ENCODE measurements around a stretch of chr9.

DNA sequence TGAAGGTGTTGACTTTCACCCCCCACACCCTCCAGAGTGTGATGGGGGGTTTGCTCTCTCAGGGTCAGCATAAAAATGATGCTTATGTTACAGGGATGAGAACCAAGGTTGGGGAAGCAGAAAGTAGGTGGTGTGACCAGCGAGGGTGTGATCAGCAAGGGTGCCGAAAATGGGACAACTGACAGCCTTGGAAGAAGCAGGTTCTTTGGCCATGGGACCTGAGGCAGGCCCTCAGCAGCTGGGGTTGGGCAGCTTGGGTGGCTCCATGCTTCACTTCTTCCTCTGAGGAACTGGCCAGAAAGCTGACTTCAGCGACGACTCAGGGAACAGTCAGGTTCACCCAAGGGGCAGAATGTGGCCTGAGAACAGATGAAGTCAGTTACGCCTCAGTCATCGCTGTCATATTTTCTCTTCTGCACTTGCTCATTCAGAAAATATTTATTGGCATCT, 21.1 kb upstream of the NANS start:
- RRBS = no CpG with 5 or more reads among the region's 6 CpGs

- RRBS = no CpG with 5 or more reads among the region's 1 CpG
Observed at GRCh38 chr9:98037447-98037817, 19.1 kb upstream of the NANS start.

DNA sequence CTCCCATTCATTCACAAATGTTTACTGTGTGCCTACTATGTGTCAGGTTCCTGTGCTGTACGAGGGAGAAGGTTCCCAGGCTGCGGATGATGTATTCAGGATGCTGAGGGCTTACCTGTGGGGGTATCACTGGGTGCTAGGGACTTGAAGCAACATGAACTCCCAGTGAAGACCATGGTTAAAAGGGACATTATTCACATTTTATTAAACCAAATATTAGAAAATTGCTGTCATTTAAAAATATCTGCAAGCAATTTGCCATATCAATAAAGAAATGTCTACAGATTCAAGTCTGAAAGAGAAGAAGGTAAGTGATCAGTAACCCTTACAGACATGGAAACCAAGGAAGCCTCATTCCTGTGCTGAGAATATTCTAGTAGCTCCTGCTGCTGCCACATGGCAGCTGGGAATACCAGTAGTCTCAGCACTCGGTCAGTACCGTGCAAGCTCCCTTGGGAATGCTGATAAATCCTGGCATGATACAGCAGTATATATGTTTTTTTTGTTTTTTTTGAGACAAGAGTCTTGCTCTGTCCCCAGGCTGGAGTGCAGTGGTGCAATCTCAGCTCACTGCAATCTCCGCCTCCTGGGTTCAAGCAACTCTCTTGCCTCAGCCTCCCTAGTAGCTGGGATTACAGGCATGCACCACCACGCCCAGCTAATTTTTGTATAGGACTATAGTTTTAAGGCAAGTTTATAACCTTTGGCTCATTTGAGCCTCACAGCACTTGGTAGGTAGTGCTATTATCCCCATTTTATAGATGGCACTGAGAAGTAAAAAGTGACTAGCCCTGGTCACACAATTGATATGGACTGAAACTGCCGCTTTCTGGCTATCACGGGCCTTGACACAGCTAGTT, 27.9 kb downstream of the NANS start:
- RRBS = no CpG with 5 or more reads among the region's 8 CpGs

GRCh38 chr9:98107830-98108118, 11.2 kb downstream of the TRIM14 start:
- RRBS = no CpG with 5 or more reads among the region's 2 CpGs

- RRBS = no CpG with 5 or more reads among the region's 14 CpGs
Observed at GRCh38 chr9:98172523-98173285, 19.7 kb downstream of the CORO2A start.

- RRBS = no CpG with 5 or more reads among the region's 3 CpGs
Observed at GRCh38 chr9:98263564-98263849, 8.1 kb upstream of the TBC1D2 start.

DNA sequence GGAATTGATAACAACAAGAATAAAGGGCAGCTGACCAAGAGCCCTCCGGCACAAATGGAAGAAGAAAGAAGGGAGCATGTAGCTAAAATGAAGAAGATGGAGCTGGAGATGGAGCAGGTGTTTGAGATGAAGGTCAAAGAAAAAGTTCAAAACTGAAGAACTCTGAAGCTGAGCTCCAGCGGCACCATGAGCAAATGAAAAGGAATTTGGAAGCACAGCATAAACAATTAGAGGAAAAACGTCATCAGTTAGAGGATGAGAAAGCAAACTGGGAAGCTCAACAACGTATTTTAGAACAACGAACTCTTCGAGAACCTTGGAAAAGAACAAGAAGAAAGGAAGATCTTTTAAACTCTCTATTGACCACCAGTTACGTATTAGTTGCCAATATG, 101.0 kb downstream of the GABBR2 start:
- RRBS = no CpG with 5 or more reads among the region's 7 CpGs

DNA sequence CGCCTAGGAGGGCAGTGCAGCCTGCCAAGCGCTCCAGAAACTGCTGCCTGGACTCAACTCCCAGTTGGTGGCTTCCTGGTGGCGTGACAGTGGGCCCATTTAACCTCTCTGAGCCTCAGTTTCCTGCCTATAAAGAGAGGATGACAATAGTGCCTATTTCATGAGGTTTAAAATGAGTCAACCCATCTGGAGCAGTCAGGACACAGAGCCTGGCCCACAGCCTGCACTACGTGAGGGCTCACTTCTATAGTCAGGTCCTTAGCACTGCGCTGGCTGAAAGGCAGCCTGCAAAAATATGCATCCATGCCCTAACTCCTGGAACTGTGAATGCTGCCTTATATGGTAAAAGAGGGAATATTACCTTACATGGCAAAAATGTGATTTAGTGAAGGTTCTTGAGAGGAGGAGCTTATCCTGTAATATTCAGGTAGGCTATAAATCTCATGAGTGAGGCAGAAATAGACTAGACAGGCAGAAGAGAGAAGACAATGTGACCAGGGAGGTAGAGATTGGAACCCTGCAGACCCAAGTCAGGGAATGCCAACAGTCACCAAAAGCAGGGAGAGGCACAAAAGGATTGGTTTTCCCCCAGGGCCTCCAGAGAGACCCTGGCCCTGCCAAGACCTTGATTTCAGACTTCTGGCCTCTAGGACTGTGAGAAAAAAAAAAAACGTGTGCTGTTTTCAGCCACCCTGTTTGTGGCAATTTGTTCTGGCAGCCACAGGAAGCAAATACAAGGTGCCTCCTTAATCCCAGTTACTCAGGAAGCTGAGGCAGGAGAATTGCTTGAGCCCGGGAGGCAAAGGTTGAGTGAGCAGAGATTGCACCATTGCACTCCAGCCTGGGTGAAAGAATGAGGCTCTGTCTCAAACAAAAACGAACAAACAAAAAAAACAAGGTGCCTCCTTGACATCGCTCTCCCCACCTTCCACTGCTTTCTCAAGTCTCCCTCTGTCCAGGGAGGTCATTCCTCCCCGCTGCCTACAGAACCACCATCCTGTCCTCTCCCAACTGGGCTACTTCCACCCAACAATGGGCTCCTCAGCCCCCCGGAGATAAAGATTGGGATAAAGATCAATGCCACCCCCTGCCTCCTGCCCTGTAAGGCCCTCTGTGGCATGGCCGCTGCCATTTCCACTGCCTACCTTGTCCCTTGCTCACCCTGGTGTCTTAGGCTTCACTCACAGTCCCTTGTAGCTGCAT, 98.2 kb downstream of the GABBR2 start:
- RRBS = no CpG with 5 or more reads among the region's 12 CpGs

DNA sequence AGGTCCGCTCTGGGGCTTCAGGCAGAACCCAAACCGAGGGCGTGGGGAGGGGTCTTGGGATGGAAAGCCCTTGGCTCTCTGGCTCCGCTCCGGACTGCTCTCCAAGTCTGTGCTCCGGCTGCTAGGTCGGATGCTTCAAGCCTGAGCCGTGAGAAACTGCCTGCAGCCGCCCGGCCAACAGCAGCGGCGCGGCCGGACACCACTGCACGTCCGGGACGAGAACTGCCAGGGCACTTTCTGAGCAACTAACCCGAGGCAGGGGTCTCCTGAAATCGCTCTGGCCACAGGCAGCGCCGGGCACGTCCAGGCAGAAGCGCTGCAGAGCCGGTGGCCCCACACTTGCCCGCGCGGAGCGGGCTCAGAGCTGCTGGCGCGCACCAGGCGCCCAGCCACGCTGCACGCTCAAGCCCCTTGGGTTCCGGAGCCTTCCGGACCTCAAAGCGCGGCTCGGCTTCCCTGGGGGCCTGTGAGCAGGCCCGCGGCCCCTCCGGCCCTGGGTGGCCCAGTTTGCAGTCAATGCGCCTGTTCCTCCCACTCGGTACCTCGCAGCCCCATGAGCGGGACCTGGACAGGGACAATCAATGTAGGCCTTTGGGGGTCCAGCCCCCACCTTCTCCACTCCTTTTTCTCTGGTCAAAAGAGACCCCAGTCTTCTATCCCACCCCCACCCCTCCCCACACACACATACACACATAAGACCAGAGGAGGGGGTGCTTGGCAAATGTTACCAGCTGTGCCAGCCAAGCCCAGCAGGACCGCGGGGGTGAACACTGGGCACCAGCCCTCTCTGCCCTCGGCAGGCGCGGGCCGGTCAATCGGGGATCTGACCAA, 1.0 kb downstream of the GABBR2 start:
- RRBS = 2% methylated on average over 27 of the region's 52 CpGs

DNA sequence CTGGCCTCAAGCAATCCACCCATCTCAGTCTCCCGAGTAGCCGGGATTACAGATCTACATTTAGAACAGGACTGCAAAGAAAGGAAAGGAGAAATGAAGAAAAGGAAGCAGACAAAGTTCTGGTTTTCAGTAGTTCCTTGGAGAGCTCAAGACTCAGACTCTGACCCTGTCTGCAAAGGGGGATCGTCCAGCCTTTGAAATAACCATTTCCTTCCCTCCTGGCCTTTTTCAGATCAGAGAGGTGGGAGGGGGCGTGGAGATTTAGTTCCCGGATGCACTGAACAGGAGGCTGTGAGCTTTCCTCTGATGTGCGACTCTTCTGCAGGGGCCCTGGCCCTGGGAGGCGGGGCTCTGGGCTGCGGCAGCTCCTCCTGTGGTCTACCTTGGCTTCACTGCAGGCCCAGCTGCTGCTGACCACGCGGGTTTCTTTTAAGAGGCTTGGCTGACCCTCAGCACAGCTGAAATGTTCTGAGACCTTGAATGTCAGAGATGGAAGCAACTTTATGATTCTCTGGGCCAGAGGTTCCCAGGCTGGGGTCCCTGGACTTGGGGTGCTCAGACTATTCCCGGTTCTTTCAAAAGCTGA, 27.1 kb upstream of the COL15A1 start:
- RRBS = no CpG with 5 or more reads among the region's 11 CpGs

- RRBS = no CpG with 5 or more reads among the region's 1 CpG
Observed at GRCh38 chr9:98940410-98940667, 3.4 kb upstream of the COL15A1 start.

GRCh38 chr9:98998243-98999362, 54.9 kb downstream of the COL15A1 start:
- RRBS = 32% methylated on average over 4 of the region's 25 CpGs

GRCh38 chr9:99071169-99071916, 33.6 kb upstream of the TGFBR1 start:
- RRBS = no CpG with 5 or more reads among the region's 9 CpGs

DNA sequence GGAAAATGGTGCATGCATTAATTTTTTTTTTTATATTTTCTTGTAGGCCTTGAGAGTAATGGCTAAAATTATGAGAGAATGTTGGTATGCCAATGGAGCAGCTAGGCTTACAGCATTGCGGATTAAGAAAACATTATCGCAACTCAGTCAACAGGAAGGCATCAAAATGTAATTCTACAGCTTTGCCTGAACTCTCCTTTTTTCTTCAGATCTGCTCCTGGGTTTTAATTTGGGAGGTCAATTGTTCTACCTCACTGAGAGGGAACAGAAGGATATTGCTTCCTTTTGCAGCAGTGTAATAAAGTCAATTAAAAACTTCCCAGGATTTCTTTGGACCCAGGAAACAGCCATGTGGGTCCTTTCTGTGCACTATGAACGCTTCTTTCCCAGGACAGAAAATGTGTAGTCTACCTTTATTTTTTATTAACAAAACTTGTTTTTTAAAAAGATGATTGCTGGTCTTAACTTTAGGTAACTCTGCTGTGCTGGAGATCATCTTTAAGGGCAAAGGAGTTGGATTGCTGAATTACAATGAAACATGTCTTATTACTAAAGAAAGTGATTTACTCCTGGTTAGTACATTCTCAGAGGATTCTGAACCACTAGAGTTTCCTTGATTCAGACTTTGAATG, 44.3 kb downstream of the TGFBR1 start:
- RRBS = no CpG with 5 or more reads among the region's 3 CpGs

GRCh38 chr9:99150672-99151409, 45.9 kb downstream of the TGFBR1 start:
- RRBS = no CpG with 5 or more reads among the region's 4 CpGs

DNA sequence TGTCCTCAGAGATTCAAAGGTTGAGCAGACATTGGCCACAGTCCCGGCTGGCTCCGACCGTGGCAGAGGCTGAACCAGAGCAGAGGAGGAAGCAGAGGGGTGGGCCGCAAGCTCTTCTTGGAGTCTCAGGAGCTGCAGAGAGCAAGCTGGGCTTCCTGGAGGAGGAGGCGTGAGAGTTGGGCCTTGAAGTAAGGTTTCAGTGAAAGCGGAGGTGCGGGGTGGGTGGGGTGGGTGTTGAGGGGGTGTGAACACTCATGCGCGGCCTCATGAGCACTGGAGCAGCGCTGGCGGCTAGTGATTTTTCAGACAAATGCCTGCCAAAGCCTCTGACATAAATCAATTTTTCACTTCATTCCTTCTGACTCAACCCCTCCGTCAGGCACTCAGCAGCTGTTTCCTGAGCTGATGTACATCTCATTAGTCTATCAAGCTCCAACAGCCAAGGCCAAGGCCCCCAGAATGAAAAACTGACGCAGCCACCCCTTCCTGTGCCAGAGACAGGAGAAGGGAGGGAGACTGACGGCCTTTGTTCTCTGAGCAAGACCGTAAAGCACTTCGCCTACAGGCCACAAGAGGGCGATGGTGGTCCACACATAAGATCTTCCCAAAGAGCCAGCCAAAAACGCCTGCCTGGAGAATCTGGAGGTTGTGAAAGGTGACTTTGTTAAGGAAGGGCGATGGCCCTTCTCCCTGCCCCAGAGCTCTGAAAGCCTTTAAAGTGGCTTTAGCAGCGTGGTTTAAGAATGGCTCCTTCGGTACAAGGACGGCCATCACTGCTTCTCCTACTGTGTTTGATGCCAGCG, 37.3 kb downstream of the ALG2 start:
- RRBS = no CpG with 5 or more reads among the region's 23 CpGs

DNA sequence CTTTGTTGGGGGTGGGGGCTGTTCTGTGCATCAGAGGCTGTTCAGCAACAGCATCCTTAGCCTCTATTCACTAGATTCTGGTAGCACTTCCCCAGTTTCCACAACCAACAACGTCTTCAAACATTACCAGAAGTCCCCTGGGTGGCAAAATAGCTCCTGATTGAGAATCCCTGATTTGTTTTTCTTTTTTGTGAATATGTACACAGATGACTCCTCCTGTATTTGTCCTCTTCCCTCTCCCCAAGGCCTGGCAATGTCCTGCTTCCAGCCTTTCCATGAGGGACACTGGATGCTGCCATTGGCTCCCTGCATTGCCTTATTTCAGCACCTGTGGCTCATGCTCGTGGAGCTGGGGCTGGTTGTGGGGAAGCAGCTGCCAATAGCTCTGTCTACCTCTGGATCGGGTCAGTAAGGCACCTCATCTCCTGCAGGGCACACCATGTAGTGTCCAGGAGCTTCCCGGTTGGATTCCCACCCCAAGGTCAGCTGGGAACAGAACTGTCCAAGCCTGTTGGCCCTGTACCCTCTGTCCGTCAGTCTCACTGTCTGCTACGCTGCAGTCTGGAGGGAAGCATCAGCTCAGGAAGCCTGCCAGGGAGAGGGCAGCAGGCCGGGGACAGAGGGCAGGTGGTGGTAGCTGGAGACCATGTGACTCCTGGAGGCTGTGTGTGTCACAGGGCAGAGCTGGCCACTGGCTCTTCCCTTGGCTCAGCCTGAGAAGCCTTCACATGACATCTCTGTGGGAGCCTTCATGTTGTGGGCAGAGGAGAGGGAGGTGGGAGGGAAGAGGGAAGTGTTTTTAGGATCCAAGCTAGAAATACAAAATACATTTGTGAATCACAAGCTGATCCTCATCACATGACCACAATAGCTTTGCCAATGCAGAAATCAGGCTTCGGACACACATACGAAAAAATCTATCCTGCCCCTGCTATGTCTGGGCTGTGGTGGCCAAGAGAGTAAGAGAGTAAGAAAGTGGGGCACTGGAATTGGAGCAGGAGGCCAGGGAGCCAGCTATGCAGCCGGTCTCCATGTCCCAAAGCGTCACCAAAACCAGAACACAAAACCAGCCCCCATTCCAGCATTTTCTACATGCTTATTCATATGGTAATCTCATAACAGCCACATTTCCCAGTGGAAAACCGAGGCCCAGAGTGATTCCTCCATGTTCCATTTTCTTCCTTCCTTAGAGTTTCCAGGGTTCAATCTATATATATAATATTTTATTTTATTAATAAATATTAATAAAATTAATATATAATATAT, 134.5 kb downstream of the SEC61B start:
- RRBS = no CpG with 5 or more reads among the region's 12 CpGs

DNA sequence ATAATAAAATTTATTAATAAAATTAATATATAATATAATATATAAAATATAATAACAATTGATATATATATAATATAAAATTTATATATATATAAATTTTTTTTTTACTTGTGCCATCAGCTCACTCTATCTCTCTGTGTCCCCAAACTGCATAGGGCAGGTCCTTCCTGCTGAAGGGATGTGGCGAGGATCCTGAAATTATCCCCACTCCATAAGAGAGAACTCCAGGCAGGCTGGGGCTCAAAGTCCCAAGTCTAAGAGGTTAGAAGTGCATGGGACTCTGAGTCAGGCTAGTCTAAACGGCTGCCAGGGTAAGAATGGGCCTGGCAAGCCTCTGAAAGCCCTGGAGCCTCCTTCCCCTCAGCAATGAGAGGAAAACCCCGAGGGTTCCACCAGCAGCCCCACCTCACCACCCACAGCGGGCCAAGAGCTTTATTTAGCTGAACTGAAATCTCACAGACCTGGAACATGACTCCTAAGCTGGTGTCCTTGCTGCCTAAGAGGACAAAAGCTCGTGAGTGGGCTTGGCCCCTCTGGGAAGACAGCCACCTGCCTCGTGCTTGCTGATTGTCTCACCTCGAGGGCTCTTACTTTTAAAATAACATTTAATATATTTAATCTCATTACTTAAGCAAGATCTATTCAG, 135.5 kb downstream of the SEC61B start:
- RRBS = no CpG with 5 or more reads among the region's 7 CpGs

DNA sequence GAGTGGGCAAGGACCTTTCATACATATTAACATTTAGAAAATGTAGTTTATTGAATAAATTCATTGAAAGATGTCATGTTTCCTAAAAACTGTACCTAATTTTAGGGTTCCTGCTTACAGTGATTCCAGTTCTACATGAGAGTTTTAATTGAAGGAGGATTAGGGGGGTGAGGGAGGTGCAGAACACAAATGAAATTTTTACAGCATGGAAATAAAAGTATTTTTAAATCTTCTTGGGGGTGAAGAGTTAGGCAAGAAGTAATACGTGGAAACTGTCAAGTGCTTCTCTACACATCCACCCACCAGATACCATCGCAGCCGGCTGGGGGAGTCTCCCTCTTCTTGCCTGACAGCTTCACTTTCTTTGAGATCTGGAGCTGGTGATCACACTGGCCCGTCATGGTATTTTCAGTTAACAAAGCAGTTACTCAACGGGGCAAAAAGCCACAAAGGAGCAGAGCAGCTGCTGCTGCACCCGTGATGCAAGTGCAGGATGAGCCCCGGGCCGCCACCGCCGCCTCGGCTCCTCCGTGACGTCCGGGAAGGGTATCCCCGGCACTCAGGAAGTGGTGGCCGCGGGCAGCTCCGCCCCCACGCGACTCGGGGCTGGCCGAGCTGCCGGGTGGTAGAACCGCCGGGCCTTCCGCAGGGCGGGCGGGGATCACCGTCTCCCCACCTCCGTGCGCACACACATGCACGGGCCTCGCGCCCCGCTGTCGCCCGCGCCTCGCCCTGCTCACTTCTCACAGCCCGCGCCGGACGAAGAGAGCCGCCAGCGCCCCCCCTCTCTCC, 2.5 kb upstream of the NR4A3 start:
- RRBS = 3% methylated on average over 21 of the region's 45 CpGs

DNA sequence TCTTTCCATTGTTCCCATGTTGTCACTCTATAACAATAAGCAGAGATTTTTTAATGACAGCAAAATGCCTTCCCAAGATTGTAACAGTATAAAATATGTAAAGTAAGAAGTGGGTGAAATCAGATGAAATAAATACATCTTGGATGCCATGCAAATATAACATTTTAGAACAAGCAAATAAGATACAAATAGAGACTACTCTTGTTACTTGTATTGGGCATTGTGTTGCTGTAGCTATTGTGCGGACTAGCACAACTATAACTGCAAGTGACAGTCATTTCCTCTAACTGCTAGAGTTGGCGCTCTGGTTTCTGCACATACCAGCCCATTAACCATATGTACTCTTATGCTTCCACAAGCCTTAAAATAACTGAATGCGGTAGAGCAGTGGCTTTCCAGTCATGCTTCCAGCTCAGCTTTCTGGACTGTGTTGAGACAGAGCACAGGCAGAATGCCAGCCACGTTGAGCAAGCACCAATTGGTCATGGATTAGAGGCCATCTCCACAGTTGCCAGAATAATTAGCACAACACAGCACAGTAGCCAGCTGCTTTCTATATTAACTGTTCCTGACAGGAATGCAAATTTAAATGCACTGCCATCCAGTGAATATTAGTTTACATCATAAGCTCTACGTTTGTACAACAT, 12.1 kb downstream of the INVS start:
- RRBS = no CpG with 5 or more reads among the region's 5 CpGs

All from epithelial cell of esophagus (primary cell).